Spleen (tissue), 7 donors: ENCODE data around the gene IGFBP2.

DNA sequence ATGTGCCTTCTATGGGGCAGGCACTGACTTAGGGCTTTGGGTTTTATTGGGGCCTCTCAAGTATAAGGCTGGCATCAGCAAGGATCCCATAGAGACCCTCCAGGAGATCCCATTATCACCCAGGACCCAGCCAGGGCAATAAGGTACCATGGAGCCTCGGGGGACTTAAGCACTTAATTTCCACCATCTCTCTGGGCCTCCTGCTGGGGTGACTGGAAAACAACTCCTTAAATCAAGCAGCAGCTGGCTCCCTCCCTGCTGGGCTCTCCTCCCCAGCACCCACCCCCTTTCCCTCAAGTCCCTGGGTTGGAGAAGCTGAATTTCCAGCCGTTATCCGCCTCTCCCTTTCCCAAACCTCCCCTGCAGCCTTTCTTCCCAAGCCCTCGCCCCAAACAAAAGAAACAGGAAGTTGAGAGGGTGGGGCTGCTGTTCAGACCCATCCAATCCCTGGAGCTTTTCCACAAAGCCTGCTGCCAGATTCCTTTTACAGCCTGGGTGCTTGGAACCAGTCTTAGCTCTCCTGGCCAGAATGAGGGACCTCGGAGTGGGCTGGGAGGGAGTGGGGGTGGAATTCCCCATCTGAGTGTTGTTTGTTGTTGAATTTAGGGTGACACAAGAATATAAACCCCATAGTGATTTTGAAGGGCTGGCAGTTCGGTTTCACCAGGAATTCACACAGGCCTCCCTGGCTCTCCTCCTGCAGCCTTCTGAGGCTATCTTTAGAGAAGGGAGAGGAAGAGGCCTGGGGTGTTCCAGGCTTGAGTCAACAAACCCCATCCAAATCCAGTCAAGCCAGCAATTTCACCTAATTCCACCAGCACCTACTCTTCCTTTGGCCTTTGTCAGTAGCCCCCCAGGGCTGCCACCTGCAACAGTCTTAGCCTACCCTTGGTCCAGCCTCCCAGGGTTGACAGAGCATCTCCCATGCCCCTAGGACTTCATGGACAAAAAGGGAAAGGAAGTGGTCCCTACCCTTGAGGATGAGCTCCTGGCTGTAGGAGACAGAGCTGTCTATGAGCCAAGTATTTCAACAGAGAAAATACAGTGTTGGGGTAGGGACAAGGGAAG lies 32.2 kb downstream of the MARCHF4 start:
- PRO-cap, 4 experiments = peak in 1 of 4 experiments; most common plus-strand start position 476 of the sequence (in 1); most common minus-strand start position 394 of the sequence (in 1)
- RAMPAGE, long total RNA, 4 experiments = no peak in any of the 4 experiments

- PRO-cap, 4 experiments = no peak in any of the 4 experiments
- RAMPAGE, long total RNA, 4 experiments = no peak in any of the 4 experiments
Measured at GRCh38 chr2:216349330-216349971, 22.8 kb downstream of the MARCHF4 start.

- PRO-cap, 4 experiments = no peak in any of the 4 experiments
- RAMPAGE, long total RNA, 4 experiments = no peak in any of the 4 experiments
Measured at GRCh38 chr2:216532533-216532936, 33.9 kb downstream of the RPL37A start.

DNA sequence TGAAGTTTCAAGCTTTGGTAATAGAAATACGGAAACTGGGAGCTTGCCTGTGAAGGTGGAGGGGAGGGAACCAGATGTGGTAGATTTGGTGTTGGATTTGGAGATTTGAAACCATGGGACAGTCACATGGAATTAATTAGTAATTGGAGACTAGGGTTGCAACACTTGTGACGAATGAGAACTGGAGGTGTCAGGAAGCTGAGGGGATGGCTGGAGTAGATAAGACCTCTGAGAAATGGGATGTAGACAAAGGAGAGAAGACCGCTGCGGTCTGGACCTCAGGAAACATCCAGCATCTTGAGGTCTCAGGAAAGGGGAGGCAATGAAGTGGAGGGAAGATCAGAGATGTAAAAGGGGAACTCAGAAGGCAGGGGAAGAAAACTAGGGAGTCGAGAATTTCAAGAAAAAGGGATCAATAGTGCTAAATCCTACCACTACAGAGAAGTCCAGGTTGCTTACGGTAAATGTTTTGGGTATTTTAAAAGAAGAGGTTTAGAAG lies 46.9 kb downstream of the RPL37A start:
- PRO-cap, 4 experiments = no peak in any of the 4 experiments
- RAMPAGE, long total RNA, 4 experiments = no peak in any of the 4 experiments

GRCh38 chr2:216632228-216632955 lies 828 bp upstream of the IGFBP2 start:
- PRO-cap, 4 experiments = no peak in any of the 4 experiments
- RAMPAGE, long total RNA, 4 experiments = no peak in any of the 4 experiments

DNA sequence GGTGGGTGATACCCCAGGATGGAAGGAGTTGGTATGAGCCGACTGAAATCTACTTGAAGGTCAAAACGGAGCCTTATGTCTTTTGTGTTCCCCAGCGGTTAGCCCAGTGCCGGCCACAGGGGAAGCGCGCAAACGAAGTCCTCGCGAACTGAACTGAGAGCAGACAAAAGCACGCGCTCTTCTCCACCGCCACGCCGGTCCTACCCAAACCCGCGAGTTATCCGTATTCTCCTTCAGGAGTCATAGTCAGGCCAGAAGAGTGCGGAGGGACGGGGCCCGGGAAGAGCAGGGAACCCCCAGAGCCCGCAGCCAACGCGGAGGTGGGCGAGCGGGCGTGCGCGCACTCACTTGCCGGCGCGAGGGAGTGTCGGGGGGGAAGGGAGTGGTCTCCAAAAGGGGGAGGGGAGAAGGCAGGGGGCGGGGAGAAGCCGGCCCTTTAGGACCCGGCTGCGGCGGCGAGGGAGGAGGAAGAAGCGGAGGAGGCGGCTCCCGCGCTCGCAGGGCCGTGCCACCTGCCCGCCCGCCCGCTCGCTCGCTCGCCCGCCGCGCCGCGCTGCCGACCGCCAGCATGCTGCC lies at the start of gene IGFBP2:
Gene IGFBP2 (plus strand): TSS at position 465 of the 576 bp plus-strand sequence.
- PRO-cap, 4 experiments = peak in 4 of 4 experiments; most common plus-strand start position 465 of the sequence (in 4); most common minus-strand start position 202 of the sequence (in 2)
- RAMPAGE, long total RNA, 4 experiments = no peak in any of the 4 experiments

DNA sequence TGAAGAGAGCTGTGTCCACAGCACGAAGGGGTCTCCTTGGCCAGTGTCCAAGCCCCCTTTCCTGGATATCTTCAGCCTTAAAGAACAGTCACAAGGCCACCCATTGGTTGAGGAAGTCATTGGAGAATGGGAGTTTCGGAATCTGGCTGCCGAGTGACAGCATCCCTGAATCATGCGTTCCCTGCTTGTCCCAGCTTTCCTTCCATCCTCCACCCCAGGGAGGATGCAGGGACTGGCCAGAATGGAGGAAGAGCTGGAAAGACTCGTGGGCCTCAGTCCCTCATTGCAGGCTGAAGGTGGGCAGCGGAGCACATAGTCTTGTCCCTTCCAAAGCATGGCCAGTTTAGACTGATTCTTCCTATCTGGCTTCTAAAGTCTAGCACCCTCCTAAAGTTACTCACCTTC lies 20.8 kb downstream of the IGFBP5 start:
- PRO-cap, 4 experiments = no peak in any of the 4 experiments
- RAMPAGE, long total RNA, 4 experiments = no peak in any of the 4 experiments

DNA sequence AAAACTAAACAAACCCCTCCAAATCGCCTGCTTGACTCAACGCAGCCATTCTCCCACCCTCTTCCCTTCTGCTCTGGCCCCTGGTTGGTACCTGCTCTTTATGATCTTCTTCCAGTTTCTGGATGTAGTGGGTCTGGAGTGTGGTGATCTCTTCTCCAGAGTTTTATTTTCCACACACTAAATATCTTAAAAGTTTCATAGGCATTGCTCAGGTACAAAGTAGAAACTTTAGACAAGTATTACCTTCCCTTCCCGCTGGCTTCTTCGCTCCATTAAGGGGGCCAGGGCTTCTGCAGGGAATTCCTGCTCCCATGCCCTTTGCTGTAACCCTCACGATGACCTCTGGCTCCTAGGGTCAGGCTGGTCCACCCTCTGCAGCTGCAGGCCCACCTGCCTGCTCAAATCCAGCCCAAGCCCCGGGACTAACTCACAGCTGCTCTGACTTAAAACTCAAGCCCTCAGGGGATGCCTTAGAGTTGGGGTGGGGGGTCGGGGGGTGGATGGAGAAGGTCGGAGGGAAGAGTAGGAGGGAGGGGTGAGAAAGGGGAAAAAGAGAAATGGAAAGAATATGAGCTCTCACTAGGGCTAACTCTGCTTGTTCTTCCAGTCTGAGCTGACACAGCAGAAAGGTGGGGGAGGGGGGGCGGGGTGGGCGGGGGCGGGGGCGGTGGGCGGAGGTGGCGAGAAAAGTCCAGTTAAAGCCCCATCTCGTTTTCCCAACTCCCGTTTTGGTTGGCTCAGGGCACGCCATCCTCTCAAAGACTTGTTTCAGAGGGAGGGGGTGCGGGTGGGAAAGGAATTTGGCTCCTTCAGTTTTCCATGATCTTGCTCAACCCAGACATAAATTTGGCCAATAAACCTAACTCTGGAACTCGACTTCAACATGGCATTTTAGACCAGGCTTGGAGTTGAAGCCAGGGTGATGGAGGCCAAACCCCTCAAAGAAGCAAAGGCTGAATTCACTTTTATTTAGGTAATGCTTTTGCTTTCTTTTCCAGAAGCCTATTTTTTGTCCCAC lies 4.8 kb downstream of the IGFBP5 start:
- PRO-cap, 4 experiments = no peak in any of the 4 experiments
- RAMPAGE, long total RNA, 4 experiments = no peak in any of the 4 experiments

- PRO-cap, 4 experiments = no peak in any of the 4 experiments
- RAMPAGE, long total RNA, 4 experiments = no peak in any of the 4 experiments
Measured at GRCh38 chr2:216792000-216792570, 67.8 kb downstream of the TNP1 start.

GRCh38 chr2:217064058-217064821 lies 204.4 kb upstream of the TNP1 start:
- PRO-cap, 4 experiments = no peak in any of the 4 experiments
- RAMPAGE, long total RNA, 4 experiments = no peak in any of the 4 experiments

- PRO-cap, 4 experiments = no peak in any of the 4 experiments
- RAMPAGE, long total RNA, 4 experiments = no peak in any of the 4 experiments
Measured at GRCh38 chr2:217162450-217163187, 302.8 kb upstream of the TNP1 start.

- PRO-cap, 4 experiments = peak in 2 of 4 experiments; most common plus-strand start chr2:217399136 (in 1); most common minus-strand start chr2:217399007 (in 1)
- RAMPAGE, long total RNA, 4 experiments = no peak in any of the 4 experiments
Measured at GRCh38 chr2:217398850-217399262, 539.0 kb upstream of the TNP1 start.

GRCh38 chr2:217604344-217604889 lies 398.4 kb downstream of the TNS1 start:
- PRO-cap, 4 experiments = no peak in any of the 4 experiments
- RAMPAGE, long total RNA, 4 experiments = no peak in any of the 4 experiments

DNA sequence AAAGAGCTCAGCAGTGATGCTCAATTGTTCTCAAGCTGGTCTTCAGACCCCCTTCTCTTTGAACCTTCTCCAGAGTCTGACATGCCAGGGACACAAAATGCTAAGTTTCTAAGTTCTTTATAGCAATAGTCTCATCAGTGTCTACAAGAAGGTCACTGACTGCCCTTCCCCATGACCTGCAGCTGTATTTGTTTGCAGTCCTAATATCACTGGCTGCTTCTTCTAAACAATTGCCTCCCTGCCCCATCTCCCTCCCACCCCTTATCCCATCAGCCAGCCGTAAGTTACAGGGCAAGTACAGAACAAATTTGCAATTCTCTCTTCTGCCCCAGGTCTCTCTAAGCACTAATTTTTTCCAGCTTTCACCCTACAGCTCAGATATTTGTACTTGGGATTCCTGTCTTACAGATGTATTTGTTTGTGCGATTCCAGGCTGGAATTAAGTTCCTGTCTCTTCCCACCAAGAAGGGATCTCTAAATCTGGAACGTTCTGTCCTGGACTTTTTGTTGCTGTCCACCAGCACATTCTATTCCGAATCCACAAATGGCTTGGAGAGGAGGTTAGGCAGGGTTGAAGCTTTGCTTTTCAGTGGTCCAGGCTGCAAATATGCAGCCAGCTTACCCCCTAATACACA lies 315.2 kb downstream of the TNS1 start:
- PRO-cap, 4 experiments = no peak in any of the 4 experiments
- RAMPAGE, long total RNA, 4 experiments = no peak in any of the 4 experiments

DNA sequence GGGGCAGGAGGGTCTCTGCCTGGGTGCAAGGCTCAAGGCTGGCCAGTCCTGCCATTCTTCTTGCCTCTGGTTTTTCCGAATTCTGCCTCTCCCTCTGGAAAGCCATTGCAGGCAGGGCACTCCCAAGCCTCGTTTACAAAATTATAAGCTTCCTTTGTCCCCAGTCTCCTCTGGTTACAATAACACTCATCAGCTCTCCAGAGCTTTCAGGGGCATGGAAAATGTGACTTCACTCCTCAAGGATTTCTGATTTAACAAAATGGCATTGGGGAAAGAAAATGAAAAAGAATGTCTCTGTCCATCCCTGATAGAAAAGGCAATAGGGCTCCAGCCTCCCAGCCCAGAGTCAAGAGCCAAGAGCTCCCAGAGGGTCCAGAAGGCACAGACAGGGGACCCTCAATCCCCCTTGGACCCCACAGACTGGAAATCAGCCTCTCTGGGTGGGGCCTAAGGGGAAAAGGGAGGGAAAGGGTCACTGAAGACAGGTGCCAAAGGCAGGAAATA lies 249.0 kb downstream of the TNS1 start:
- PRO-cap, 4 experiments = no peak in any of the 4 experiments
- RAMPAGE, long total RNA, 4 experiments = no peak in any of the 4 experiments

- PRO-cap, 4 experiments = no peak in any of the 4 experiments
- RAMPAGE, long total RNA, 4 experiments = no peak in any of the 4 experiments
Measured at GRCh38 chr2:217804089-217804878, 198.5 kb downstream of the TNS1 start.

DNA sequence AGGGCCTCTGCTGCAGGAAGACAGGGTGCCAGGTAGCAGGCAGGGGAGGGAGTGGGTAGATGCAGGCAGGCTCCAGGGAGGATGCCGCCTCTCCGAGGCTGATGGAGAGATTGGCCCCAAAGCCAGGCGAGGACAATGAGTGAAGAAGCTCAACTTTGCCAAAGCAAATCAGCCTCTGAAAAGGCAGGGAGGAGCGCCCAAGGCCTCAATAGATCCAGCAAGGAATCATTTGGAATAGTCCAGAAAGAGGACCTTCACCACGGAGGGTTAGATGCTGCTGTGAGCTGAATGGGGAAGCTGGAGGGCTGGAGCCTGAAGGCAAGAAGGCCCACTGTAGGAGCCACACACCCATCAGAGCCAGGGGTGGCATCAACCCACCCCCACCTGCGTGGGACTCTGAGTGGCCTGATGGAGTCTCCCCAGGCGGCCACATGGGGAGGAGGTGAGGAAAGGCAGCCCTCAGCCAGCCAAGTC lies 133.6 kb downstream of the TNS1 start:
- PRO-cap, 4 experiments = no peak in any of the 4 experiments
- RAMPAGE, long total RNA, 4 experiments = no peak in any of the 4 experiments

DNA sequence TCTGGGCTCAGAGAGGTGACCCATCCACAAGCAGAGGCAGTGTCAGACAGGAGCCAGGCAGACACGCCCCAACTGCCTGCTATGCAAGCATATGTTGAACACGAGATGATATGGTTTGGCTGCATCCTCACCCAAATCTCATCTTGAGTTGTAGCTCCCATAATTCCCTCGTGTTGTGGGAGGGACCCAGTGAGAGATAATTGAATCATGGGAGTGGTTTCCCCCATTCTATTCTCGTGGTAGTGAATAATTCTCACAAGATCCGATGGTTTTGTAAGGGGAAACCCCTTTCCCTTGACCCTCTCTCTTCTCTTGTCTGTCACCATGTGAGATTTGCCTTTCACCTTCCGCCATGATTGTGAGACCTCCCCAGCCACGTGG lies 114.4 kb downstream of the TNS1 start:
- PRO-cap, 4 experiments = no peak in any of the 4 experiments
- RAMPAGE, long total RNA, 4 experiments = no peak in any of the 4 experiments

GRCh38 chr2:217915668-217916210 lies 87.1 kb downstream of the TNS1 start:
- PRO-cap, 4 experiments = peak in 1 of 4 experiments; most common minus-strand start chr2:217916012 (in 1)
- RAMPAGE, long total RNA, 4 experiments = no peak in any of the 4 experiments

GRCh38 chr2:217938864-217939448 lies 63.8 kb downstream of the TNS1 start:
- PRO-cap, 4 experiments = no peak in any of the 4 experiments
- RAMPAGE, long total RNA, 4 experiments = no peak in any of the 4 experiments